ENCODE measurements around a stretch of chr21.

GRCh38 chr21:41426844-41427085, 726 bp downstream of the MX1 start:
- RRBS, result 54% methylated on average over 11 of the region's 15 CpGs

- RRBS, result no CpG with 5 or more reads among the region's 10 CpGs
These were observed 6.6 kb downstream of the MX1 start for GRCh38 chr21:41432528-41433209.

GRCh38 chr21:41519845-41520277, 11.9 kb upstream of the TMPRSS2 start:
- RRBS, result no CpG with 5 or more reads among the region's 3 CpGs

- RRBS, result no CpG with 5 or more reads among the region's 4 CpGs
These were observed 13.1 kb upstream of the TMPRSS2 start for GRCh38 chr21:41520996-41521516.

- RRBS, result no CpG with 5 or more reads among the region's 5 CpGs
These were observed 48.5 kb upstream of the TMPRSS2 start for GRCh38 chr21:41556448-41556830.

DNA sequence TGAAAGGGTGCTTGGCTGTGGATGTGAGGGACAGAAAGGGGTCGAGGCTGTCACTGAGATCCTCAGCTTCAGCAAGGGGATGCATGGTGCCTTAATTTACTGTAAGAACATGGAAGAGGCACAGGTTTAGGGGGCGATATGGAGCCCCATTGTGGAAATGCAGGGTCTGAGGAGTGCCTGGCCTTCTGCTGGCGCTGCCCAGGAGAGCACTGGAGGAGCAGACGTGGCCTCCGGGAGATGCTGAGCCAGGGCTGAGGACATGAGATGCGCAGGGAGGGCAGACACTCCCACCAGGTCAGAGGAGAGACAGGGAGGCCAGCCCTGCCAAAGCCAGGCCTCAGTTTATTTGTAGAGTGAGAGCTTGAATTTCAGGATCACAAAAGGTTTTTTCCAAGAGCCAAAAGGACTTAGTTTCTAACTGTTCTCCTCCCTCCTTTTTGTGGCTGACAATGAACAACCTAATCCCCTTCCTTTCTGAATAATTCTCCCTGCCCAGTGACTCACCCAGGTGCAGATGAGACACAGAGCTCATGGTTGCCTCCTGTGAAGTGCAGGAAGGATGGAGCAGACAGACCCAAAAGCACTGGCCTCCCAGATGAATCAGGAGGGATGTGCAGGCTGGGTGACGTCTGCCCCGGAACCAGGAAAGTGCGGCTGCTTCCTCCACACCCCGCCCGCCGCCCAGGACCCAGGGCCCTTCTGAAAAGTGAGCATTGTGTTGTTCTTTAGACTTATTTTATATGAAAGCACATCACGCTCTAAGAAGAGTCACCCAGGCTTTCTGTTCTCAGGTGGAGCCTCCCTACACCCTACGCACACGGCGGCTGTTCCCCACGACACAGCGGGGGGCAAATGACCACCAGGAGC, 73.0 kb upstream of the TMPRSS2 start:
- RRBS, result no CpG with 5 or more reads among the region's 18 CpGs

- RRBS, result 72% methylated on average over 4 of the region's 16 CpGs
These were observed 101.9 kb downstream of the RIPK4 start for GRCh38 chr21:41664921-41665449.

- RRBS, result no CpG with 5 or more reads among the region's 11 CpGs
These were observed 62.8 kb downstream of the RIPK4 start for GRCh38 chr21:41704036-41704561.

DNA sequence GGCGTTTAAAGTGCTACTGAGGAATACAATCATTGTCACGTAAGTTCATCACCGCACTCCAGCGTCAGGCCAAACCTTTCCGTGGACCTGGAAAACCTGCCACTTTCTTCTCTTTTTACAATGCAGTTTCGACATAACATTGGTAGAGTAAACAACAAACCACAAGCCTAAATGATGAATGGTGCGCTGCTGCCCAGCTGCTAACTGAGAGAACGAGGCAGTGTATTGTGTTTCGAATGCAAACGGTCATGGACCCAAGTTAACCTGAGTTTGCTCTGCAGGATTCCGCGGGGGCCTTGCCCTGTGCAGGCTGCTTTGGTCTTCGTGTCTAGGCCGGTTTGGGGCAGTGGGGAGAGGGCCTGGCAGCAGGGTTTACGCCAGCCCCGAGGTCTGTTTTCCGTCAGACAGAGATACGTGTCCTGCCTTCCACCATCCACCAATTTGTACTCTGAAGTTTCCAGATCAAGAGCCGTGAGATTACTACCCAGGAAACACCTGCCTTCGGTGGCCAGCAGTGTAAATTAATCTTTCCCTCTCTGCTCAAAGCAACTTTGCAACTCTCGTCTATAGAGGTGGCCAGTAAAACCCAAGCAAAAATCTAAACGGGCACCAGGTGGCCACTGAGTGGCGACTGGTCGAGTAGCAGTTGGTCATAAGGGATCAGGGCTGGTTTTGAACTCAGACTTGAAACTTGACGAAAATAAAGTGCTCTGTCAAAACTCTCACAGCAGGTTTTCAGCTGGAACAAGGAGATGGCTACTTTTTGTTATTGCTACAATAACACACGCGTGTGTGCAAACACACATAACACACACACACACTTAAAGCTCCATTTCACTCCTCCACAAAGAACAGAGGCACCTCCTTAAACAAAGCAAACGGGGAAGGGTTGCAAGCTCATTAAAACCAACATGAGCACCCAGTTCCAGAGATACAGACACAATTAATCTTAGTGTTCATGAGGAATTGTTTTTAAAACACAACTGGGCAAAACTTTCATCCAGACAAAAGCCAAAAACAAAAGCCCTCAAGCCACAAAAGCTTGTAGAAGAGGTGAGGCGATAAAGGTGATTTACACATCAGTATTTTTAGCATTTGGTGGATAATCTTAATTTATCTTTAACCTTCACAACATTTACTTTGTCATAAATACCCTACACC, 6.5 kb upstream of the PRDM15 start:
- RRBS, result no CpG with 5 or more reads among the region's 29 CpGs

- RRBS, result no CpG with 5 or more reads among the region's 21 CpGs
These were observed 16.7 kb upstream of the PRDM15 start for GRCh38 chr21:41895639-41896388.

GRCh38 chr21:41920792-41921528, 32.9 kb downstream of the C2CD2 start:
- RRBS, result no CpG with 5 or more reads among the region's 9 CpGs

DNA sequence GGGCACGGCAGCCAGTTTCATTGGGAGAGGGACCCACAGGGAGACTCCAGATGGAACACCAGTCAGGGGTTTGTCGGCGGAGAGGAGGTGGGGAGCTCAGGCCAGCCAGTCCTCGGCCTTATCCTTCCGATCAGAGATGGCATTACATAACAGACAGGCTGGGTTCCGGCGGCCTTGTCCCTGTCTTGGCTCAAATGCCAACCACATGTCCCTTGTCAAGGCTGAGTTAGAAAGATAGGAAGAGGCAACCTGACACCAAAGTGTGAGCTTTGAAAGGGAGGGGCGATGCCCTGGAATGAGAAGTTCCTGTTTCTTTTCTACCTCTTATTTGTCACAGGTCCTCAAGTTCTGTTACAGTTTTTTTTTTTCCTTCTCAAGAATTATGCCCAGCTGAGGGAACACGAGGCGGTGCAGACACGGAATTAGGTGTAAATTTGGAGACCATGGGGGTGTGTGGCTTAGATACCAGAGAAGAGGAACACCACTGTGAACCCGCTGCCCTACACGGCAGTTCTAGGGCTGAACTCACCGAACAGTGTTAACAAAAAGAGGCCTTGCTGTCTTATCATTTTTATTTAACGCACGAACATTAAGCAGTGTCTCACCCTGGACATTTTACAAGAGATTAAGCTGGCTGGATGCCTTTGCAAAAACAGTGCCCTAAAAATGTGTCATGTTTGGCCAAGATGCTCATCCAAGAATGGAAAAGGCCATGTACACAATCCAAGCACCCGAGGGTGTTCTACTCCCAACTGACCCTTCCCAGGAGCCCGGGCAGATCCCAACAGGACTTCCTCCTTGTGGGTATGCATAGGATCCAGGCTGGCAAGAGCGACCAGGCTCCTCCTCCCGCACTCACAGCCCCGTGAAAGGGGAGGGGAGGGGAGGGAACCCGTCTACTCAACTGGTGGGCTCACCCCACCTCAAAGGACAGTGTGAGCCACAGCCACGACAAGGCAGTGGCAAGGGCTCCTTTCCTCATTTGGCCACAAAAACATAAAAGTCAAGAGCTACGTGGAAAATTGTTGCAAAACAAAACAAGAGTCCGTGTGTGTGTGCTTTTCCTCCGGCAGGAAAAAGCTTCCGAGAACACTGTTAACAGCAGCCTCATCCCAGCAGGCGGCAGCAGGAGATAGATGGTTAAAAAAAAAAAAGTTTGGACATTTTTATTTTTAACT, 20.5 kb downstream of the C2CD2 start:
- RRBS, result no CpG with 5 or more reads among the region's 28 CpGs

DNA sequence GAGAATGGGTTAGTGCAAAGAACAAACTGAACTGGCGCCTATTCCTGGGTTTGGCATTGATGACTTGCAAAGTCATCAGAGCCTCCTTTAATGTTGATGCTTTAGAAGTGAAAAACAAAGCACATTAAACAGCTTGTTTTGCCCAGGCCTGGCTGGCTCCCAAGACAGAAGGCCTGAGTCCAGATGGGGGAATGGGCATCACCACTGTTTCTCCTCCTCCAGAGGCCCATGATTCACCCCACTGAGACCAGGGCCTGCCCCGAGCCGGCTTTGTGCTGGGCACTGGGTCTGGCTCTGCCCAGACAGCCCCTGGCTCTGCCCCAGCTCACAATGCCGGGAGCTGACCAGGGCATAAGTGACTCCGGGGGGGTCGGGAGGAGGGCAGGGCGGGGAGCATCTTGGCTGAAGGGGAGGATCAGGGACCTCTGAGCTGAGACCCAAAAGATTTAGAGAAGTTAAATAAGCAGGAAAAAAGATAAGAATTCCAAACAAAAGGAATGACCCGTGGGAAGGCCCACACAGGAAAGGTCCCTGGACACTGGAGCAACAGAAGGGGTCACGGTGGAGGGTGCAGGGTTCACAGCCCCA, 5.7 kb downstream of the C2CD2 start:
- RRBS, result 92% methylated on average over 2 of the region's 9 CpGs

DNA sequence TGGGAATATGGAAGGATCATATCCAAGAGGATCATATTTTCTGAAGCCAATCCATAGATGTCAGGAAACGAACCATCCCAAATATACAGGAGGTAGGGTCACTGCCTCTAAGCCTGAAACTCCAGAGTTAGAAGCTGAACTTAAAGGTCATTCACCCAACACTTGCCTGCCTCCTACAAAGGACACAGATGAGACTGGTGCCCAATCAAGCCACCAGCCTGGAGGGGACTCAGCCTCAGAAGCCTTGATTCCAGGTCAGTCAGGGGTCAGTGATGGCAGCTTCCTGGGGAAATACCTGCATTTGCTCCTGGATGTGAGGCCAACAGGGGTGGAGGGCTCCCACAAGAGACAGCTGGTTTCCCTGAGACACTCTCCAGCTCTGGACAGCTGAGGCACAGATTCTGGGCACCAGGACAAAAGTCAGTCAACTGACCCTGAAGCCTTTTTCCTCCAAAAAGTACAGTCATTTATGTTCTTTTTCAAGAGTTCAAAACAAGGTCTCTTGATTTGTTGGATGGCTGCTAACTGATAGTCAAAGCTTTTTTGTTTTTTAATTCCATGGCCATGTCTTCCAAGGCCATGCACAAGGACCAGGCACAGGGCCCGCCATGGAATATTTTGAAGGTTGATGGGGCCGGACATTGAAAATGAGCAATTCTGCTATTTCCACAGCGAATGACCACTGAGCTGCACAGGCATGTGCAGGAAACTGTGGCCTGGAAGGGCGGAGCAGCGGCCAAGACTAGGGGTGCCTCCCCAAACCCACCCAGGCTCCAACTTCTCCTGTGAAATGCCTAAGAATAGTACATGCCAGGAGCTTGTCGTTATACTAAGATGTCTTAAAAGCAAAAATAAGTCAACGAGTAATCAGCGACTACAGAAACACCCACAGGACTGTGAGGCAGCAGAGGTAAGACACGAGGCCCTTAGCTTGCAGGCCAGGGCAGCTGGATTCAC, 1.8 kb downstream of the C2CD2 start:
- RRBS, result no CpG with 5 or more reads among the region's 10 CpGs

DNA sequence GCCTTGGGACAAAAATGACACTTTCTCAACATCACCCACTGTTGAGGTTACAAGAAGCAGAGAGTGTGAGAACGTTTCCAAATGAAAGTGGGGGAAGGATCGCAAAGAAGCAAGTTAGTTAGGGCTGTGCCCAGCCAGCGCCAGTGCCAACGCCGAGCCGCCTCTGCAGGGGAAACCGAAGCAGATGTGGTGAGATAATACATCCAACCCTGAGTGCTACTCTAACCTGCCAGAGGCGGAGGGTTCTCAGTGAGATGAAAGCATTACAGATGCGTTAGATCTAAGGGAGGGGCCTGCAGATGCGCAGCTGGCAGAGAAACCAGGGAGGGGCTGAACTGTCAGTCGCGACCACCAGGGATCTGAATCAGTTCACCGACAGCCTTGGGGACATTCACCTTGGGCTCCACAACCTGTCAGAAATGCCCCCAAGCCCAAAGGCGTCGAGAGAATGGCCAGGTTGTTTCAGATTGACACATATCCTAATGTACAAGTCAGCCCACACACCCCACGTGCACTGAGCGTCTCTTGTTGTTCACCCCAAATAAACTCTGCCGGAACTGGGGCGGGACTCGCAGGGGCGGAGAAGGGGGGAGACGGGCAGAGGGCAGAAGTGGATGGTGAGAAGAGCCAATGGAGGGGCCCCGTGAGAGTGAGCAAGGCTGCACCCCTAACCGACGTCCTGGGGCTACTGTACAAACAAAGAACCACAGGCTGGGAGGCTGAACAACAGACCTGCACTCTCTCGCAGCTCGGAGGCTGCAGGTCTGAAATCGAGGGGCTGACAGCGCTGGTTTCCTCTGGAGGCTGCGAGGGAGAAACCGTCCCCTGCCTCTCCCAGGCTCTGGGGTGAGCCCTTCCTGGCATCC, 8.7 kb upstream of the UMODL1 start:
- RRBS, result no CpG with 5 or more reads among the region's 31 CpGs

DNA sequence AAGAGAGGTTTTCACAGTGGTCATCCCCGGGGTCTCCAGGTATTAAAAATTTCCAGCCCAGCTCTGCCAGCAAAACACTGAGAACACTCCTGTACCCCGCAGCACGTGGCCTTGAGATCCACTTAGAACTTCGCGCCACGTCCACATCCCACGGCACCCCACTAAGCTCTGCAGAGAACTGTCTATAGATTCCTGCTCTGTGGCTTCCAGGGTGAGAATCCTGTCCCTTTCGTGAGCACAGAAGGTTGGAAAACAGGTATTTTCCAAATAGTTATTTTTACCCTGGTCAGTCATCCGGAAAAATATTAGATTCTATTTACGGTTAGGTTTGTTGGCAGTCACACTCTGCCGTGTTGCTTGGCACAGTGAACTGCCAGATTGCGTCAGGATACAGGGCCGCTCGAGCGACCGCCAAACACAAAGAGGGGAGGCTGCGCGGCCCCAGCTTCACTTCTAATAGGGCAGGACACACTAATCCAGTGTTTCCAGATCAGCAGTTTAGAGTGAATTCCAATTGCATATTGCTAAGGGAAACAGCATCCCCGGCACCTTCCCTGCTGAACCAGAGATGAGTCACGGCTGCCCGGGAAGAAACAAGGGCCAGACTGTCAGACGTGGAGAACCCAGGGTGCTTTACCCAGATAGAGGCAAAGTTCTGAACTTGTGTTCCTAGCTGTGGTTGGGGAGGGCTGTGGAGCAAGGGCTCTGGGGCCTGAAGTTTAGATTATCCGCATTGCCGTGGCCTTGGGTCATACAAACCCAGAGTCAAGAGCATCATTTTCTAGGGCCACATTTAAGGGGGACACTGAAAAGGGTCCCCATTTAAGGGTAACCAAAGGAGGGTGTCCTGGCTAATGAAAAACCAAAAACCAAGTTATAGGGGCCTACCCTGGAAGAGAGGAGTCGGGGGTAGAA, 22.9 kb downstream of the UMODL1 start:
- RRBS, result no CpG with 5 or more reads among the region's 25 CpGs

DNA sequence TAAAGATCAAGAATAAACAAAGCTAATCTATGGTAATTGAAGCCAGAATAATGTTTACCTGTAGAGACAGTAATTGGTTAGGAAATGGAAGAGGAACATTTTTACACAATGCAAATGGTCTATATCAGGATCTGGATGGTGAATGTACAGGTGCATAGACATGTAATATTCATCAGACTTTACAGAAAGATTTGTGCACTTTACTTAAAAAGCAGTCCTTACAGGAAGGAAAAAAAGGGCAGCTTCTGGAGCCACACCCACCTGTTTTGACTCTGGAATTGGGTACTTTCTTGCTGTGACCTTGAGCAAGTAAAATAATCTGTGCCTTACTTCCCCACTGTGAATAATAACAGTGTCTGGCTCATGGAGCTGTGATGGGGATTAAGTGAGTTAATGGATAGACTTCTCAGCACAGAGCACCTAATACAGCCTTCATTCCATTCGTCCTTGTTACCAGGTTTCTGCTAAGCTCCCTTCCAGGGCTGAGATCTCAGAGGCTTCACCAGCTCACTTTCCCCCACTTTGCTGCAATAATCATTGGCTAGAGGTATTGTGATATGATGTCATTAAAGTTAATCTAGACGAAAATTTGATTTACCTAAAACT, 20.1 kb upstream of the ABCG1 start:
- RRBS, result no CpG with 5 or more reads among the region's 2 CpGs

- RRBS, result 5% methylated on average over 20 of the region's 39 CpGs
These were observed 721 bp downstream of the ABCG1 start for GRCh38 chr21:42219624-42220097.

DNA sequence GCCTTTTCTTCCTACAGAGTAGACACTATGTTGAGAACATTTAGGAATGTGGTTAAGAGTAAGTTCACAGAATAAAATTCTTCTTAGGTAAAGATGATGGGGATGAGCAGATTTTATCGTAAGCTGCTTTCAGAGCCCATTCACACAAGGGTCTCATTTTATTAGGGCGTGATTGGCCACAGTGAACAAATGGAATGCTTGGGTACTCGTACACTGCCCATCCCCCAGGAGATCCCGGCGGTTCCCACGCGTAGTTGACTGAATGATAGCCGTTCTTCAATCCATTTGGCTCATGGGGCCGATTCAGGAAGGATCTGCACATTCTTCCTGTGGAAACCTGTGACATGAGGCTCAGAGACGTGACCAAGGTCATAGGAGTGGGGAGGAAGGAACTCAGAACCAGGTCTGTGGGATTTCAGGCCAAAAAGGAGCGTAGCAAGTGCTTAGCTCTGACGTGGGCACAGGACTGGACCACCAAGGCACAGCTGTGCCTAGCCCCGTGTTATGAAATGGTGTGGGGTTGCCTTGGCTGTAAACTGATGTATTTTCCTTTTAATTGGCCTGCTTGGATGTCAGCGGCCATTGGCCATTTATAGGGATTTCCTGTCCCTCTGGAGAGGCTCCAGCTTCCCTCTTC, 11.7 kb downstream of the ABCG1 start:
- RRBS, result no CpG with 5 or more reads among the region's 14 CpGs

DNA sequence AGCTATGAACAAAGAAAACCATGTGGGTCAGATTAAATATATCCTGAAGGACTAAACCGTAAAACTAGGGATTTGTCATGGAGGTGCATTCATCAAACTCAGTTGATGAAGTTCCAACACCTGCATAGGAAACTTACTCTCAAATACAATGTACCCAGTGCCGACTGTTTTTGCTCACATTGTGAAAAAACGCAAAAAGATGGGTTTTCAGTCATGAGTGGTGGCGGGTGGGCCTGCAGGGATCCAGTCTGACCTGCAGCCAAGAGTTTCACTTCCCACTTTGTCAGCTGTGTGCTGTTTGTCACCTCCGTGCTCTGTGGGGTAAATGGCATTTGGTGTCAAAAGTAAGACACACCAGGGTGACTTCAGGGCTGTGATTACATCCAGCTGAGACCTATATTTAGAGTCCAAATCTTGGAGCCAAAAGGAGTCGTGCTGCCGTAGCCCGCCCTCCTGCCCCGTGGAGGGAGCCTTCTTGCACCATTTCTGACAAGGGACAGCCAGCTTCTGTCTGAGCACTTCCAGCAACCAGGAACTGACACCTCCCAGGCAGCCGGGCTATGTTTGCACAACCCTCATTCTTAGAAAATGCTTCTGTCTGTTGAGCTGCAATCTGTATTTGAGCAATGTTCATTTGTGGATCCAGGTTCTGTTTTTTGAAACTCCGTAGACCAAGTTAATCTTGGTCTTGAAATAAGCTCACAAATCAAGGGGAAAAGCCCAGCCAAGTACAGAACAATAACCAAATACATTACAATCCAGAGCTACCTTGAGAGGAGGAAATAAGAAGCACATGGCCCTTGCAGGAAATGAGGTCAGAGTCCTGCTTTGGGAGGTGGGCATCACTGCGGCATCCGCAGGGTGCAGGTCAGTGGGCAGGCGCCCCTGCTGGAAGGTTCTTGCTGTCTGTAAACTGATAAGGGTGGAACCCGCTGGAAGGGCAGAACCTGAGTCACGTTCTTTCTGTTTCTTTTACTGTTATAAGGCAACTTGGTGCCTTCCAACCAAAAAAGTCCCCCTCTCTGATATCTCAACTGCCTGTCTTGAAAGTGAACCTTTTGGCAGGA, 14.3 kb downstream of the ABCG1 start:
- RRBS, result no CpG with 5 or more reads among the region's 16 CpGs